Prostate gland (tissue), 2 donors: ENCODE results near the genes ERCC8, ZSWIM6, KIF2A, DIMT1 and SHISAL2B.

- PRO-cap, result no peak
- RAMPAGE, long total RNA, 2 experiments, result no peak in any of the 2 experiments
Observed at GRCh38 chr5:59746914-59747586, 146.5 kb downstream of the PDE4D start.

DNA sequence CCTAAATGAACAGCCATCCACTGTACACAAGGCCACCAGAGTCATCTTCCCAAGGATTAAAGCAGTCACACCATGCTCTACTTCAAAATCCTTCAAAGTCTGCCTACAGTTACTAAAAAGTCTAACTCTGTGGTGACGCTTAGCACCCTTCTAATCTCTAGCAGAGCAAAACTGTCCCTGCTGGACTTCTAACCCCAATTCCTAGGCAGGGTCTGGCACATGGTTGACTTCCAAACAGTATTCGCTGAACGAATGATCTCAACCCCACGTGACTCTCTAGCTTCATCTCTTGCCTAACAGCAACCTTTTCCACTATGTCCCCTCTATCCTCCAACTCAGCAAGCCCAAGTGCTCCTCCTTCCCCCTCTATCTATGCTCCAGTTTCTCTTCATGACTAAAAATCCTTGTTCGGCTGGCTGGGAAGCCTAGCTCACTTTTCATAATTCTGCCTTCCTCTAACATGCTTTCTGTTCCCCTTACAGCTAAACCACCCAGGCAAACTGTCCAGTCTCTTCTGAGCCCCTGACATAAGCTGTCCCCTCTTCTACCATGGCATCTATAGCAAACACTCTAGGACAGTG, 22.9 kb downstream of the ELOVL7 start:
- PRO-cap, result no peak
- RAMPAGE, long total RNA, 2 experiments, result no peak in any of the 2 experiments

GRCh38 chr5:60944889-60945300, at the start of gene ERCC8:
Gene ERCC8 (minus strand): TSS chr5:60945070.
- PRO-cap, result bidirectional peak, plus-strand start at chr5:60945135, minus-strand start at chr5:60945070
- RAMPAGE, long total RNA, 2 experiments, result start-site peak on the plus strand in 2 of 2 experiments, at chr5:60945145-60945229 at its widest, 68 to 424 reads per replicate; start-site peak on the minus strand in 1 of 2 experiments, at chr5:60945058-60945064 at its widest, 71 reads per replicate

- PRO-cap, result no peak
- RAMPAGE, long total RNA, 2 experiments, result no peak in any of the 2 experiments
Observed at GRCh38 chr5:61331891-61332140, 242 bp upstream of the ZSWIM6 start.

- PRO-cap, result bidirectional peak, plus-strand start at chr5:61332258, minus-strand start at chr5:61331642; unidirectional peak, plus-strand start at chr5:61332495; bidirectional peak, plus-strand start at chr5:61333065, minus-strand start at chr5:61332913
- RAMPAGE, long total RNA, 2 experiments, result no peak in any of the 2 experiments
Observed at GRCh38 chr5:61332141-61333164, at the start of gene ZSWIM6. Gene ZSWIM6 (plus strand): TSS chr5:61332258.

DNA sequence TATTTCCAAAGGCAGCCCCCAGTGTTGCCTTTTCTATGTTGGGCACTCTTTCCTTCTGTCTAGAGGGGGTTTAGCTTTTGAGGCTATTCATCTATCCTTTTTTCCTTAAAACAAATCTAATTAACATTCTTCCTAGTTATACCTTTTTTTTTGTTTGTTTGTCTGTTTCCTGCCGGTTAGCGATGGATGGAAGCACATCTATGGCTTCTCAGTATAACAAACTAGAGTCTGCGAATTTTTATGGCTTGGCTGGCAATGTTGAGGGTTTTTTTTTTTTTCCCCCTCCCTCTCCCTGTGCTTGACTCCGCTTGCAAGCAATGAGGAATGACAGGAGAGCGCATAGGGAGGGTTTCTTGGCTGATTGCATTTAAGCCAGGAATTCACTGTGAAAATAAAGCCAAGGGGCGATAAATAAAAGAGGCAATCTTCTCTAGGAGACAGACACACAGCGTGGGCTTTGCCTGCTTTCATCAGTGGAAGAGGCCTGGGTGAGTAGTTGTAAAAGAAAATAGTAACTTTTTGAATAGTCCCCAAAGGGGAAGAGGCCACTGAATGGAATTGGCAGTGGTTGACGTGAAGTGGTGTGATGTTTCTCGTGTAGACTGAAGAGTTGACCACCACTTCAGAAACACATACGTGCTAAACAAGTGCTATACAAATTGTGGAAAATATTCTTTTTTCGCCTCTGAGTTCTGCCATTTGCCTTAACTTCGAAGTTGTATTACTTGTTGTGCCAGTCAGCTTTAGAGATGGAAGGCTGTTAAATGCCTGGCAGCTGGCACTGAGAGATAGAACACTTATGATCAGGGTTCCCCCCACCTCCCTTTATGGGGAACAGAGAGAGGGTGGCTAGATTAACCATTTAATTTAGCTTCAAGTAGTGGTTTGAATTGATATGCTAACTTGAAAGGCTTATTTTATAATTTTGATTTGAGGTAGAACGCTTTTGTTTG, 2.8 kb downstream of the ZSWIM6 start:
- PRO-cap, result no peak
- RAMPAGE, long total RNA, 2 experiments, result no peak in any of the 2 experiments

DNA sequence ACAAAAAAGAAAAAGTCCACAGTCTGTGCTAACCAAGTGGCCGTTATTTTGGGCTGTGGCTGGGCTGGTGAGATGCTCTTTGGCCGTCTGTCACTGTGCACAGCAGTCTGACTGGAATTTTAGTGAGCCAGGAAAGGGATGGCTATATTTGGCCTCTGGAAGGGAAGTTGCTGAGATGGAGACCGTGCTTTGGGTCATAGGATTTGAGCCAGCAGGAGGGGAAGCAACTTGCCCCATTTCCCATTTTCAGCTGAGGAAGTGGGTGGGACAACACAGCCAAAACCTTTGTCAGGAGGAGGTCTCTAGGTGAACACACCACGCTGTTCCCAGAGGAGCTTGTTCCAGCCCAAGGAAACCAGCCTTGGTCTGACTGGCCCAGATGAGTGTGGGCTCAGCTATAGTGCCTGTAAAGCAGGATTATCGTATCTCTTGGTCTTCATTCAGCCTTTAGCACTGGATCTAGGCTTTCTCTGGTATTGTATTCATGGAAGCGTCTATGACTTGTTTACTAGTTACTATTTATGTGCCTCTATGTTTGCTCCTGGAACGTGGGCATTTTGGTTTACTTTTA, 334.3 kb downstream of the ZSWIM6 start:
- PRO-cap, result no peak
- RAMPAGE, long total RNA, 2 experiments, result no peak in any of the 2 experiments

- PRO-cap, result bidirectional peak, plus-strand start at chr5:62306251, minus-strand start at chr5:62305971
- RAMPAGE, long total RNA, 2 experiments, result start-site peak on the plus strand in 2 of 2 experiments, at chr5:62306442-62306469 at its widest, 57 to 339 reads per replicate
Observed at GRCh38 chr5:62305723-62306788, at the start of gene KIF2A. Gene KIF2A (plus strand): TSS chr5:62306206.

DNA sequence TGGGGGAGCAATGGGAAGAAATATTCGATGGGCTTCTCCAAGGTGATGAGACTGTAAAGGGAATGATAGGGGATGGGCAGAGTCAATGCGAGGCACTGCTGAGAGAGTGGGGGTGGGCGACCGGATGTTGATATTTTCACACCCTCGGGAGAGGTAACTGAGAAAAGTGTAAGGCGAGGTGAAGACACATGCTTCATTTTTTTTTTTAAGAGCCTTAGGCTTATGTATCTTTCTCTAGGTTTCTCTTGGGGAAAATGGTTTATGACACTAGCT, 1.1 kb downstream of the KIF2A start:
- PRO-cap, result no peak
- RAMPAGE, long total RNA, 2 experiments, result no peak in any of the 2 experiments

- PRO-cap, result no peak
- RAMPAGE, long total RNA, 2 experiments, result no peak in any of the 2 experiments
Observed at GRCh38 chr5:62387691-62388987, 15.6 kb downstream of the DIMT1 start.

GRCh38 chr5:62402852-62404166, at the start of gene DIMT1:
Gene DIMT1 (minus strand): TSS chr5:62403905.
- PRO-cap, result bidirectional peak, plus-strand start at chr5:62403517, minus-strand start at chr5:62403478; bidirectional peak, plus-strand start at chr5:62404032, minus-strand start at chr5:62403882
- RAMPAGE, long total RNA, 2 experiments, result start-site peak on the minus strand in 2 of 2 experiments, at chr5:62403877-62403906 at its widest, 143 to 243 reads per replicate

- PRO-cap, result no peak
- RAMPAGE, long total RNA, 2 experiments, result no peak in any of the 2 experiments
Observed at GRCh38 chr5:64180543-64181290, 15.1 kb downstream of the RNF180 start.

- PRO-cap, result no peak
- RAMPAGE, long total RNA, 2 experiments, result no peak in any of the 2 experiments
Observed at GRCh38 chr5:64331752-64332307, 166.2 kb downstream of the RNF180 start.

- PRO-cap, result no peak
- RAMPAGE, long total RNA, 2 experiments, result no peak in any of the 2 experiments
Observed at GRCh38 chr5:64507030-64507452, 1.2 kb downstream of the RGS7BP start.

- PRO-cap, result no peak
- RAMPAGE, long total RNA, 2 experiments, result no peak in any of the 2 experiments
Observed at GRCh38 chr5:64690019-64690917, at the start of gene SHISAL2B. Gene SHISAL2B (plus strand): TSS chr5:64690503.

- PRO-cap, result no peak
- RAMPAGE, long total RNA, 2 experiments, result no peak in any of the 2 experiments
Observed at GRCh38 chr5:64781900-64782248, 13.1 kb downstream of the CWC27 start.

DNA sequence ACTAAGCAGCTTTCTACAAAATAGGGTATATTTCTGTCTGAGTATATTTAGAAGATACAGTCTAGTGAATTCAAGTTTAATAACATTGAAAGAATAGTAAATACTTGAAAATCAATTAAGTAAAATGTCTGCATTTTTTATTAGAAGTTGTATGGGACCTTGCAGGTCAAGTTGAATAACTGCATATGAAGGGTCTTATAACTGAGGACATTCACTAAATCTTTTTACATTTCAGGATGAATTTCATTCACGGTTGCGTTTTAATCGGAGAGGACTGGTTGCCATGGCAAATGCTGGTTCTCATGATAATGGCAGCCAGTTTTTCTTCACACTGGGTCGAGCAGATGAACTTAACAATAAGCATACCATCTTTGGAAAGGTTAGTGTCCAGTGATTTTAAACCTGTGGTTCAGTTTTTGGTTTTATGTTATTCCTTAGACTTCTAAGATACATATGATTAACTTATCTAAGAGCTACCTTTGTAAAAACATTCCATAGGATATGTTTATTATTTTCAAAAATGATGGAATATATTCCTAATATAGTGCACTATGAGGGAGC, 15.0 kb downstream of the CWC27 start:
- PRO-cap, result no peak
- RAMPAGE, long total RNA, 2 experiments, result no peak in any of the 2 experiments

DNA sequence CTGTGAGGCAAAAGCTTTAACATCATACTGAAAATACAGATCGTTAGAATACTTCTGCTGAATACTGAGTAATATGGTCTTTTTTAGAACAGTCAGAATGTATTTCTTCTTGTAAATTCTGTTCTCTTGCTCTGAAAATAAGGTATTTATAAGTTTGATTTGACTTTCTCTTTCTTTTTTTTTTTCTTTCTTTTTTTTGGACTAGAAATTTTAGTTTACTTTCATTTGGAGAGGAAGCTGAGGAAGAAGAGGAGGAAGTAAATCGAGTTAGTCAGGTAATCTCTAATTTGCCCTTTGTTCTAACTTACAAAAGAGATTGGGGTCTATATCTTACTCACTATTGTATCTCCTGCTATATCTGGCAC, 20.0 kb downstream of the CWC27 start:
- PRO-cap, result no peak
- RAMPAGE, long total RNA, 2 experiments, result no peak in any of the 2 experiments

GRCh38 chr5:65062699-65063212, 294.0 kb downstream of the CWC27 start:
- PRO-cap, result no peak
- RAMPAGE, long total RNA, 2 experiments, result no peak in any of the 2 experiments

- PRO-cap, result no peak
- RAMPAGE, long total RNA, 2 experiments, result no peak in any of the 2 experiments
Observed at GRCh38 chr5:65190170-65190813, 291.4 kb downstream of the ADAMTS6 start.